ENCODE measurements around the genes FAM166A, ENTPD8 and CACNA1B.

- RRBS = no CpG with 5 or more reads among the region's 2 CpGs
These were observed 1.6 kb downstream of the SSNA1 start for GRCh38 chr9:137190138-137190511.

DNA sequence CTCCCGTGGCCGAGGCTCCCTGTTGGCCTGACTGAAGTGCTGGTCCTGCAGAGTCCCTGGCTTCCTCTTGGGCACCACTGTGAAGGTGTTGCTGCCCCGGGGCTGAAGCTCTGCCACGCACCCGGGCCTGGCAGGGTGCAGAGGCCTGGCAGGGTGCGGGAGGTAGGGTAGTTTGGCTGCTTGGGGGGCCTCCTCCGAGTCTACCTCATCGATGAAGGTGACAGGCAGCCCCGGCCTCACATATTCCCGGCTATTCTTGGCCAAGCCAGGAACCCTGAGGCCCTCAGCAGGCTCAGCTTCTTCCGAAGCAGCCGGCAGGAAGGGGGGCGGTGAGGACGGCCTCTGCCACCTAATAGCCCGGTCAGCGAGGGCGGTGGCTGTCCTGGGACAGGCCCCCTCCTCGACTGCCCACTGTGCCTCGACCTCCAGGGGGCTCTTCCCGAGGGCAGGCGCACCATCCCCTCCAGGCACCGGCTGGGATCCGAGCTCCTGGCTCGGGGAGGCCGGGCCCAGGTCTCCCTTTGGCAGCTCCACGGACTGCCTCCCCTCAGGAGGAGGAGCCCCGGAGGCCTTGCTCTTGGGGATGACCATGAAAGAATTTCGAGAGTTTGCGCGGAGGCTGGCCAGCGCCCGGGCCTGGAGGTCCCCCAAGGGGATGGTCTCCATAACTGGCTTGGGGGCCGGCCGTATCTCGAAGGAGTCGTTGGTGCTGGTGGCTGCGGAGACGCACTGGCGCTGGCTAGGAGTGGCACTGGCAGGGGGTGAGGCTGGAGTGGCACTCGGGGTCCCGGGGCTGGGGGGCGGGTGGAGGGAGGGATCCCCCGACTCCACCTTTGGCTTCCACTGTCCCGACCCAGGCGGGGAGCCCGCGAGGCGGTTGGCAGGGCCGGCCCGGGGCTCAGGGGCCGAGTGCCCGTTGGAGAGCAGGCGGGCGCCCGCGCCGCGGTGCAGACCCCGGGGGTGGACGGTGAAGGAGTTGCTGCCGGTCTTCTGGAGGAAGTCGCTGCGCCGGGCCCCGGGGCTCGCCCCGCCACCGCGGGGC, 1.1 kb downstream of the TPRN start:
- RRBS = 38% methylated on average over 39 of the region's 69 CpGs

DNA sequence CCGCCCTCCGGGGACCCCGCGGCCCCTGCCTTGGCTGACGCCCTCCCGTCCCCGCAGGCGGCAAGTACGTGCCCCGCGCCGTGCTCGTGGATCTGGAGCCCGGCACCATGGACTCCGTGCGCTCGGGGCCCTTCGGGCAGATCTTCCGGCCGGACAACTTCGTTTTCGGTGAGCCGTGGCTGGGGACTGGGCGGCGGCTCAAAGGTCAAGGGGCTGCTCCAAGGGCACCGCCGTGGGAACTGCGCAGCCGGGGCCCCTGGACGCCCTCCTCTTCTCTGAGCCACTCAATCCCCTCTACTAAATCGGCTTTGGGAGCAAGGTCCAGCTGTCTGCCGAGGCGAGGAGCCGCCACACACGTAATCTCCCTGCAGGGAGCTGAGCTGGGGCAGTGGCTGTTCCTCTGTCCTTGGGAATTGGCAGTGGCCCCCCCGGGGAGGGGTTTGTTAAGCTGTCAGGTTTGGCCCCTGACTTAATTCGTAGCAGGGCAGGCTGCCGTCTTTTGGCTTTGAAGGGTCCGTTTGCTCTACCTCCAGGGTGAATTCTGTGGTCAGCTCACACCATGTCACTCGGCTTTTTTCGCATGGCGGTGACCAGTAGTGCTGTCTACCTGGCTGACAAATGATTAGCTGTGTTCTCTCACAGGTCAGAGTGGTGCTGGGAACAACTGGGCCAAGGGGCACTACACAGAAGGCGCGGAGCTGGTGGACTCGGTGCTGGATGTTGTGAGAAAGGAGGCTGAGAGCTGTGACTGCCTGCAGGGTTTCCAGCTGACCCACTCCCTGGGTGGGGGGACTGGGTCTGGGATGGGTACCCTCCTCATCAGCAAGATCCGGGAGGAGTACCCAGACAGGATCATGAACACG, 998 bp downstream of the TUBB4B start:
- RRBS = 4% methylated on average over 23 of the region's 47 CpGs

DNA sequence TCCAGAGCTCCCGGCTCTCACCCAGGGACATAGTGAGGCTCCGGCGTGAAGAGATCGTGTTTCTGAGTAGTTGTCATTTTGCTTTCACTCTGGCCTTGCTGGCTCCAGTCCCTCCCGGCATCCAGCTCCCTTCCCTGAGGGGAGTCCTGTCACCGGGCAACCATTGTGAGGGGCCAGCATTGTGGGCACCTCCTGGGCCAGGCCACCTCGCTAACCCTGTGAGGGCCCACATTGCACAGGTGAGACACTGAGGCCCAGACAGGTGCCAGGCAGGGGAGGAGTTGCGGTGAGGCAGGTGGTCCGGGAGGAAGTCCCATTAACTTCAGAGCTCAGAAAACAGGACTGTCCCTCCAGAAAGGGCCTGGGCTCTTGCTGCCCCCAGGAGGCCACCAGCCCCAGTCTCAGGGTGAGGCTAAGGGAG, at the start of gene FAM166A:
Gene FAM166A (minus strand): TSS at position 113 of the 421 bp plus-strand sequence.
- RRBS = 86% methylated on average over 4 of the region's 9 CpGs

- RRBS = 80% methylated on average over 4 of the region's 44 CpGs
These were observed 8.6 kb downstream of the NRARP start for GRCh38 chr9:137293120-137294125.

DNA sequence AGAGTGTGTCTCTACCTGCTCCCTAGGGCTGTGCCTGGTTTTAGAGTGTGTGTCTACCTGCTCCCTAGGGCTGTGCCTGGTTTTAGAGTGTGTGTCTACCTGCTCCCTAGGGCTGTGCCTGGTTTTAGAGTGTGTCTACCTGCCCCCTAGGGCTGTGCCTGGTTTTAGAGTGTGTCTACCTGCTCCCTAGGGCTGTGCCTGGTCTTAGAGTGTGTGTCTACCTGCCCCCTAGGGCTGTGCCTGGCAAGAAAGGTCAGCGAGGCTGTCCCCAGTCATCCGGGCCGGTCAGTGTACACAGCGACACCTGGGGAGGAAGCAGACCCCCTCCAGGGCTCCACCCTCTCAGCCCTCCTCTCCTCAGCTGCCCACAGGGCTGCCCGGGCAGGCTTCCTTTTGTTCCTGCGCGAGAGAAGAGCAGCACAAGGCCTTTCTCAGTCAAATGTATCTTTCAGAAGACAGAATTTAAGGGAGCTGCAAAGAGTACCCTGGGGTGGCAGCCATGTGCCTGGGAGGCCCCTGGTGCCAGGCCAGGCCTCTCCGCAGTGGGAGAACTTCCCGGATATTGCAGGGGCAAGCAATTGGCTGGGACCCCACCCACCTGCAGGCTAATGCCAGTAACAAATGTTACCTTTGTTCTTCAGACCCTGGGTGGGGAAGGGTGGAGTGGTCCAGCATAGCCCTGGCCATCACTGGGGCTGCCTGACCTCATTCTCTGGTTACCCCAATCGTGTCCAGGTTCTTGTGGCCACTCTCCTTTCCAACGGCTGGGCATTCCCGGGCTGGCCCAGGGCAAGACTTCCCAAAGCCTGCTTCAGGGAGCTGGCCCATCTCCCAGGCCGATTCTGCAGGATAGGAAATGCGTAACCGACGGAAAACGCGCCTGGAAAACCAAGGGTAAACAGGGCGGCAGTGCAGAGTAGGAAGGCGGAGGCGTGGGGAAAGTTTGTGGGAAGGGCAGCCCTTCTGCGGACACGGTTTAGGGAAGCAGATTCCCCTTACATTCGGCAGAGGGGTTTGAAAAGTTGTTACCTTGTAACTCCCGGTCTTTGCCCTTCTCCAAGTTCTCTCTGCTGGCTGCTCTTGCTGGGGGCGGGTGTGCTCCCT, 3.8 kb downstream of the NRARP start:
- RRBS = 96% methylated on average over 3 of the region's 26 CpGs

GRCh38 chr9:137299557-137300472, 2.3 kb downstream of the NRARP start:
- RRBS = no CpG with 5 or more reads among the region's 24 CpGs

- RRBS = 2% methylated on average over 27 of the region's 40 CpGs
These were observed 238 bp downstream of the NRARP start for GRCh38 chr9:137301935-137302130.

DNA sequence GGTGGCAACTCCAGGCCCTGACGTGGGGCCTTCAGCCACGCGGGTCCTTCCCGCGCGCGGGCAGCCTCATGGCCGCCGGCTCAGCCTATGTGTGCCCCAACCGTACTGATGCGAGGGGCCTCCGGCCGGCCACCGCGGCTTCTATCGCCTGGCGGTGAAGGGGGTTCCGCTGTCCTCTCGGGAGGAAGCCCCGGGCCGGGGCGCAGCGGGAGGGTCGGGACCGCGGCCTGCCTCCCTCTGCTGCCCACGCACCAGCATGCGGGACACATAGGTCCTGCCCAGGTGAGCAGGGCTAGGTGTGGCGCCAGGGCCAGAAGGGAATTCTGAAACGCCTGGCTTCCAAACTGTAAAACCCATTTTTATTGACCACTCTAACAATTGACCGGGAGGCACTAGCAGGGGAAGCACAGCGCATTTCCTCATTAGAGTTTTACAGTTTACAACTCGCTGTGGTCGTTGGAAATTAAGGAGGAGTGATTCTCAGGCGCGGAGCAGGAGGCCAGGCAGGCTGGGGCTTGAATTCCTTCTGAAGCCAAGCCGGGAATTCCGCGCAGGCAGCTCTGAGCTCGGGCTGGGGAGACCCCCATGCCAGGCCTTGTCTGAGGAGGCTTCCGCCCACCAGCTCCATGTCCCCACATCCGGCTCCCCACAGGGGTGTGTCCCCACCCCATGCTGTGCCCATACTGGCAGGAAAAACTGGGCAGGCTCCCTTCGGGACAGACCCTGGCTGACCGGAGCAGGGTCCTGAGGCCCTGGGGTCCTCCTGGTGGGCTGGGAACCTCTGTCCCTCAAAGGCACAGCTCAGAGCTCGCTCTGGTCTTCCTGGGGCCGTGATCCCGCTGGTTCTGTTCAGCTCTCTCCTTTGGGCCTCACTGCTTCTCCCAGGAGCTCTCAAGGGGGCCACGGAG, 982 bp upstream of the NRARP start:
- RRBS = 96% methylated on average over 18 of the region's 48 CpGs

DNA sequence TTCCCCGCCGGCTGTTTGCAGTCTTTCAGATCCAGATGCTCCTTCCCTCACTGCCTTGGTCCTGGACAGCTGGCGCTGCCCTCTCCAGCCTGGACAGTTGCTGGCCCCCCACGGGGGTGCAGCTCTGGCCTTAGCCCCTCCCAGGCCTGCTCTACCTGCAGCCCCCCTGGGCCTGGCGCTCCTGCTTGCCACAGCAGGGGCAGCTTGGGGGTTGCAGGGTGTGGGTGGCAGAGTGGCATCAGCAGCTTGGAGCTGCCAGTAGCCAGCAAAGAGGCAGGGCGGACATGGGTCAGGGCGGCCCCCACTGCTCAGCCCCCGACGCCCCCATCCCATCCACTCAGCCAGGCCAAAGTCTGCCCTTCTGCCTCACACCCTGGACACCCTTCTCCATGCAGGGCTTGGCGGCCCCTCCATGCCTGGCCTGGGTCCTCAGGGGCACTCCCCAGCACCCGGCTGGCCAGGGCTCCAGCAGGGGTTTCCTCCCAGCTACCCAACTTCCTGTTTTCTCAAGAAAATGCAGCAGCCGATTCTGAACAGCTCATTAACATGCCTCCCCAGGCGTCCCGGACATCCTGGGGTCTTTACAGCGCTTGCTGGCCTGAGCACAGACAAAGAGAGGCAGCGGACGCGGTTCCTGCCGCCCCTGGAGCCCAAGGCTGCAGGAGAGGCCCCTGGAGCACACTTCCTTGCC, 18.4 kb upstream of the NRARP start:
- RRBS = 52% methylated on average over 3 of the region's 19 CpGs

DNA sequence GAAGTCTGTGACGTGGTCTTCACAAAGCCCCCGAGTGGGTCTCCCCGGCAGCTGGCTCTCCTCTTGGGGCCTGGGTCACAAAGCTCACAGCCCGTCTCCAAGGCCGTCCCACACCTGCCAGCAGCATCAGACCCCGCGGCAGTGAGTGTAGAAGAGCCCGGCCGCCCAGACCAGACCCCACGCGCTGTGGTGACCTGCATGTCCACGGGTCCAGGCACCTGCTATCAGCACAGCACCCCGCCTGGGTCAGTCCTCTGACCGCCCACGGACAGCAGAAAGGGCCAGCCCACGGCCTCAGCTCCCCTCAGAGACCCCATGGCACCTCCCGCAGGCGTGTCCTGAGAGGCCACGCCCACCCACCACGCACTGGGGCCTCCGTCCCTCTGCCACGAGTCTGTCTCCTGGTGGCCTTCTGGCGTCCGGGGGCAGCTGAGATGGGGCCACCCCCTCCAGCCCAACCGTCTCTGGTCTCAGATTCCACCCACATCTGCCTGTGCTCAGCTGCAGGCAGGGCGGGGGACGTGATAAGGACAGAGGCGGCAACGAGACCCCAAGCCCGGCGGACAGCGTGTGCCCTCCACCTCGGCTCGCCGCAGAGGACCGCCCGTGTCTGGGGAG, 34.2 kb downstream of the EXD3 start:
- RRBS = 97% methylated on average over 14 of the region's 37 CpGs

GRCh38 chr9:137441179-137442148, at the start of gene ENTPD8:
ENTPD8 (minus strand) TSS chr9:137441357.
- RRBS = 3% methylated on average over 26 of the region's 67 CpGs

DNA sequence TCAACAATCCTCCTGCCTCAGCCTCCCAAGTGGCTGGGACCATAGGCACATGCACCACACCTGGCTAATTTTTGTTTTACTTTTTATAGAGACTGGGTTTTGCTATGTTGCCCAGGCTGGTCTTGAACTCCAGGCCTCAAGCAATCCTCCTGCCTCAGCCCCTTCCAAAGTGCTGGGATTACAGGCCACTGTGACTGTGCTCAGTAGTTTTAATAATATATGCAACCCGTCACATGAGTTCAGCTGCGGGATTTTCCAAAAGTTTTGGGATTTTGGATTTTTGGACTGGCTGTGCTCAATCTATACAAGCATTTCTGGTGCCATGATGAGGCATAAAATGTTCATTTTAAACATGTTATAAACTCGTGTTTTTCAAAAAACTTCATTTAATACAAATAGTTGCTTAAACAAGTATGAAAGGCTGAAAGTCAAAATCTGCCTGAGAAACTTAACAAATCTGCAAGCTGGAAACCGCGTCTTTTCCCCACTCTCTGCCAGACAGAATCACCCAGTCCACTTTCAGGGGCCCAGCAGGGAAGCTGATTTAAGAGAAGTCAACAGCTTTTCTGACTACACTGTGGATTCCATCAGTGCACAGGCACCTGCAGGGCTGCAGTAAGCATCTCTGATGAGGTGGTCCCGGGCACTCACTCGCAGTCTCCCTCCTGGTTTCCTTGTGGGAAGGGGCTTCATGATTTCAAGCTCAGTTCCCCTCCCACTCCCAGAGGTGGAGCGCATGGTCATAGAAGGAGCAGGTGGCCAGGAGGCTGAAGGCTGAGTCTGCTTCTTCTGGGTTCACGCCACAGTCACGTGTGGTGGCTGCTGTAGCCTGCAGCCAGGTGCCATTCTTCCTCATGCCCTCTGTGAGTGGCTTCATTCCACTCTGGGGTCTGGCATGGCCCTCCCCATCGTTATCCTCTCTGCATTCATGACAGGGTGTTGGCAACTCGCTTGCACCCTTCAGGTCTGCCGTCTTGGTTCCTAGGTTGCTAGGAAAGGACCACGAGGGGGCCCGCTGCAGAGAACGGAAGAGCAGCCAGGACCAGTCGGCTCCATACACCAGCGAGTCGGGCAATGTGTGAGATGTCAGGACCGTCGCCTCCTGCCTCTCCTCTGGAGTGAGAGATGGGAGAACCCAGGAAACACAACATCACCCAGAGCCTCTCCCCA, 3.2 kb downstream of the MRPL41 start:
- RRBS = no CpG with 5 or more reads among the region's 21 CpGs

DNA sequence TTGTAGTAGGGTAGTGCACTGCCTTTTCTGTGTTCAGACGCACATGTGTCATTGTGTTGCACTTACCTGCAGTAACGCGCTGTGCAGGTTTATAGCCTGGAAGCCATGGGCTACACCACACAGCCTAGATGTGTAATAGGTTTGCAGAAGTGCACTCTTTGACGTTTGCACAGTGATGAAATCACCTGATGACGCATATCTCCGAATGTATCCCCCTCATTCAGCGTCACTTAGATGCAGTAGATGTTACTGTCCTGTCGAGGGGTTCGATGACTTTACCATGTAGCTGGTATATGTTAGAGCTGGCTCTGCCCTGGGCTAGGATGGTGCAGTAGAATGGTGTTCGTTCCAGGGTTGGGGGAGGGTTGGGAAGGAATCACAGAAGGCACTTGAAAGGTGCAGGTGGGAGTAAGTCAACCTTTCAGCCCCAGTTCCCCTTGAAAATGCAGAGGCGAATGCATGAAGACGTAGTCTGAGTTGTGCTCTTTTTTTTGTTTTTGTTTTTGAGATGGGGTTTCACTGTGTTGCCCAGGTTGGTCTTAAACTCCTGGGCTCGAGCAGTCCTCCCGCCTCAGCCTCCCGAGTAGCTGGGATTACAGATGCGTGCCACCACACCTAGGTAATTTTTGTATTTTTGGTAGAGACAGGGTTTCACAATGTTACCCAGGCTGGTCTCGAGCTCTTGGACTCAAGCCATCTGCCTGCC, 13.3 kb downstream of the EHMT1 start:
- RRBS = no CpG with 5 or more reads among the region's 17 CpGs

DNA sequence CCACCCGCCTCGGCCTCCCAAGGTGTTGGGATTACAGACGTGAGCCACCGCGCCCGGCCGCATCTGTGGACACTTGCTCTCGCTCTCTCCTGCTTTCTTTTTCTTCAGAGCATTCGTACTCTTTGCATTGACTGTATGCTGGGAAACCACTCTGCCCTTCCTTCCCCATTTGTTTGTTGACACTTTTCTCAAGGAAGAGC, 28.9 kb downstream of the EHMT1 start:
- RRBS = no CpG with 5 or more reads among the region's 9 CpGs

- RRBS = no CpG with 5 or more reads among the region's 2 CpGs
These were observed 115.2 kb downstream of the EHMT1 start for GRCh38 chr9:137733804-137734603.

GRCh38 chr9:137877523-137877895, at the start of gene CACNA1B:
CACNA1B (plus strand) TSS chr9:137877782.
- RRBS = 61% methylated on average over 31 of the region's 60 CpGs

GRCh38 chr9:138022859-138023221, 145.3 kb downstream of the CACNA1B start:
- RRBS = 0% methylated on average over 7 of the region's 42 CpGs

DNA sequence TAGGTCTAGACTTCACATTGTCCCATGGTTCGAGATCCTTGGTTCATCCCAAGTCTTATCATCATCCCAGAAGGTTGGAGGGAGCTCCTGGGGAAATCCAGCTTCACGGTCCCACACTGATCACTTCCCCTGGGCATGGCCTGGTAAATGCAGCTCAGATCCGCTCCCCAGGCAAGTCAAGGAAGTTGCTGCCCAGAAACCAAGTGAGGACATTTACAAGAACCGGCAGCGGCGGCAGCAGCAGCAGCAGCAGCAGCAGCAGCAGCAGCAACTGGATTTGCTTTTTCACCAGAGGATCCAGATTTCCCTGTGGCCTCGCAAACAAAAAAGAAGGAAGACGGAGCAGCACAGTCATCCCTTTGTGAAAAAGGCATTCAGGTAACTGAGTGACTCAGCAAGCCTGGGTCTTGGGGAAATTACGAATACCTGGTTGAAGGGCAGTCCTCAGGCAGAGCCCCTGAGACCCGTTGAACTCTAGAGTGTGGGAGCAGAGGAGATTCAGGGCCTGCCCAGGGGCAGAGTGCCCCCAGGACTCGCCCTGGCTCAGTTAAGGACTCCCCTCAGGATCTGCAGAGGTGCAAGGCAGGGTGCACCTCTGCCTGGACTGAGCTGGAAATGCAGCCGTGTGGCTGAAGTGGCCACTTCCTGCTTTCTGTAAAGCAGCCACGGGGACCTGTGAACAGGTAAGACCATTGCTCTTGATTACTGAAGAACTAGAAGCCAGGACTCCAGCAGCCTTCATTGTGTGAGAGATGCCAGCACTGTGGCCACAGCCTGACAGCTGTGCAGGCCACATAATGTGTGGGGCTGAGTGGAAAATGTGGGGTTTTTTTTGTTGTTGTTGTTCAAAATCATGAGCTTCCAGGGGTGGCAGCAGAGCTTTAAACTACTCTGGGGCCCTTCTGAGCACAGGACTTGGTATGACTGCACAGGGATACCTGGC, 339.5 kb downstream of the CACNA1B start:
- RRBS = no CpG with 5 or more reads among the region's 13 CpGs

All from HTR-8/SVneo (cell line).